Mesenchymal stem cell of adipose (primary cell): Measurements from ENCODE around the gene DDX3X.

DNA sequence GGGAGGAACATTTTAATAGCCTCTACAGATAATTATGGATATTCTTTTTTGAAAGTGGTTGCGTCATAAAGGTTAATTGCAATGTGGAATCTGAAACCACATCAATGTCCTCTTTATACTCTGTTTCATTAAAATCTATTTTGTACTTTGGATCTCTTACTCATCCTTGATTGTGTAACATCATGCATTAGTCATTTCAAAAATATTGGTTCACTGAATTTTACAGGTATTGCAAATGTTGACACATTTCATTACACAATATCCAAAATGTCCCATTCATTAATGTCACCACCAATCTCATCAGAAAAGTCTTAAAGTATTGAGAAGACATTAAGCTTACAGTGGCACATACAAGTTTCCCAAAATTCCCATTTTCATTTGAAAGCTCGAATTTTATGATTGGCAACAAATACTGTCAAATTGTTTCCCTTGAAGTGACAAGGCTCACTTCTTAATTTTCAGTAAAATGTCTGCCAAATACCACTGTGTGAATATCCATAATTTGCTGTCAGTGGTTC lies 62.6 kb upstream of the USP9X start:
- CAGE, long polyA plus RNA, result no peak

DNA sequence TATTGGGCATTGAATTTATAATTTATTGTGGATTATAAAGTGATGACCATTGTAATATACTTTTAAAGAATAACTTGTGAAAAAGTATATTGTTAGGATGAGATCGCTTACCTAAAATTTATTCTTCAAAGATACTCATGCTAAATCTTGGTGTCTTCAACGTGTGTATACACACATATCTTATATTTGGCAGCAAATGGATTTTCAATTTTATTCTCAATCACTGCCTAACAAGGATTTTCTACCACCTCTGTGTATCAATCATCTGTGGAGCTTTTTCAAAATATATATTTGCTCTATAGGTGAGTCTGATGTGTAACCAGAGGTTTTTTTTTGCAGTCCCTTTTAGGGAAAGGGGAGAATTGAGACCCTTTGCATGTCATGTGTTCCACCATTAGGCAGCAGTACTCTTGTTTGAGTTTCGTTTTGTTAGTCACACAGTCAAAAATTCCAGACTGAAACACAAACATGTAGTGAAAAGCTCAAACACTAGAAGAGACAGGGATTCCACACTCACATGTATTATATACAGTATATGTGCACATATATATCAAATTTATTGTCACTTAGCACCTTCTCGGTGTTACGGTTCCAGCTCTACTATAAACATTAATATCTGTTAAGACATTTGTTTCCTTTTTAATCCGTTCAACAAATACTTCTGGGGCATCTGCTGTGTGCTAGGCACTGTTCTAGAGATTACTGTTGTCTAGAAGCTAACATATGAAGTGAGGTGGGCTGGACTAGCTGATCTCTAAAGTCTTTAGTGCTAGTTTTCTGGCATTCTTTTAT lies 5.3 kb downstream of the USP9X start:
- CAGE, long polyA plus RNA, result no peak

GRCh38 chrX:41157519-41158239 lies 72.4 kb downstream of the USP9X start:
- CAGE, long polyA plus RNA, result no peak

- CAGE, long polyA plus RNA, result no peak
These were observed 80.7 kb downstream of the USP9X start for GRCh38 chrX:41165841-41166348.

GRCh38 chrX:41201200-41201627 lies 116.0 kb downstream of the USP9X start:
- CAGE, long polyA plus RNA, result no peak

- CAGE, long polyA plus RNA, result no peak
These were observed 31.0 kb upstream of the DDX3X start for GRCh38 chrX:41302951-41303370.

DNA sequence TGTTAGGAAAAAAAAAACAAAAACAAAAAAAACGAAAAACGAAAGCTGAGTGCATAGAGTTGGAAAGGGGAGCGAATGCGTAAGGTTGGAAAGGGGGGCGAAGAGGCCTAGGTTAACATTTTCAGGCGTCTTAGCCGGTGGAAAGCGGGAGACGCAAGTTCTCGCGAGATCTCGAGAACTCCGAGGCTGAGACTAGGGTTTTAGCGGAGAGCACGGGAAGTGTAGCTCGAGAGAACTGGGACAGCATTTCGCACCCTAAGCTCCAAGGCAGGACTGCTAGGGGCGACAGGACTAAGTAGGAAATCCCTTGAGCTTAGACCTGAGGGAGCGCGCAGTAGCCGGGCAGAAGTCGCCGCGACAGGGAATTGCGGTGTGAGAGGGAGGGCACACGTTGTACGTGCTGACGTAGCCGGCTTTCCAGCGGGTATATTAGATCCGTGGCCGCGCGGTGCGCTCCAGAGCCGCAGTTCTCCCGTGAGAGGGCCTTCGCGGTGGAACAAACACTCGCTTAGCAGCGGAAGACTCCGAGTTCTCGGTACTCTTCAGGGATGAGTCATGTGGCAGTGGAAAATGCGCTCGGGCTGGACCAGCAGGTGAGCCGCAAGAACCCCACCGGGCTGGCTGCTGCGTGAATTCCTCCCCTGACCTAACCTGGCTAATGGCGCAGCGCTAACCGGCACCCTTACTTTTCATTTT lies at the start of gene DDX3X:
TSS of gene DDX3X (plus strand) at position 458 of the 696 bp plus-strand sequence.
- CAGE, long polyA plus RNA, result no peak

DNA sequence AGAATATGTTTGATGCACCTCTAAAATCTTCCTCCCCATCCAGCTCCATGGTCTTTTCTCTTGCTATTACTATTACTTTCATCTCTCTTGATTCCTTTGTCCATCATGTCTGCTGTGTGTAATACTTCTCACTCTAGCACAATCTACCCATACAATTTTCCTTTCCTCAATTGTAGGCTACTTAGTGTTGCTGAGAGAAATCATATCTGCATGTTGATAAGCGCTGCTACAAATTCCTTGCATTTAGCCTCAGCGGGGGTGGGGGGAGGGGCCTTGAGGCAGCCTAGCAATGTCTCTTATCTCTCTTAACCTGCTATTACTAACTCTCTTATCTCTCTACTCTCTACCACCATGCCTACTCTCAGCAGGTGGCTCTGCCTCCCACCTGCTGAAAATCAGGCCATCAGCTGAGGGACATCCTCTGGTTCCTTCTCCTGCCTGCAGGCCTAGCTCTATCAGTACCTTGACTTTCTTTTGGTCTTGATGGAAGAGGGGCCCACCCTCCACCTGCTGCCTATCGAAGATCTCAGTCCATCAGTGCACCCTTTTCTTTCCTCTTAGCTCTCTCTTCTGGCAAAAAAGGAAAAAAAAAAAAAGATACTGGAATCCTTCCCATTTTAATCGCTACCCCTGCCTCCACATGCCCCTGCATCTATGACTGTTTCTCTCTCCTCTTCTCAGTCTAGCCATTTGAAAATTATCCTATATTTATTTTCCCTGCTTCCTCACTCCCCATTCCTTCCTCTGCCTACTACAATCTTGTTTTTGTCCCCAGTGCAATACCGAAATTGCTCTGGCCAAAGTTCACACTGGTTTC lies 99.0 kb downstream of the GPR82 start:
- CAGE, long polyA plus RNA, result no peak

- CAGE, long polyA plus RNA, result no peak
These were observed 170.7 kb upstream of the PPP1R2C start for GRCh38 chrX:42948613-42949039.

GRCh38 chrX:43655183-43655977 lies 719 bp upstream of the MAOA start:
- CAGE, long polyA plus RNA, result no peak

GRCh38 chrX:43743156-43744101 lies 87.3 kb downstream of the MAOA start:
- CAGE, long polyA plus RNA, result no peak

- CAGE, long polyA plus RNA, result no peak
These were observed 97.8 kb downstream of the EFHC2 start for GRCh38 chrX:44245662-44246033.

DNA sequence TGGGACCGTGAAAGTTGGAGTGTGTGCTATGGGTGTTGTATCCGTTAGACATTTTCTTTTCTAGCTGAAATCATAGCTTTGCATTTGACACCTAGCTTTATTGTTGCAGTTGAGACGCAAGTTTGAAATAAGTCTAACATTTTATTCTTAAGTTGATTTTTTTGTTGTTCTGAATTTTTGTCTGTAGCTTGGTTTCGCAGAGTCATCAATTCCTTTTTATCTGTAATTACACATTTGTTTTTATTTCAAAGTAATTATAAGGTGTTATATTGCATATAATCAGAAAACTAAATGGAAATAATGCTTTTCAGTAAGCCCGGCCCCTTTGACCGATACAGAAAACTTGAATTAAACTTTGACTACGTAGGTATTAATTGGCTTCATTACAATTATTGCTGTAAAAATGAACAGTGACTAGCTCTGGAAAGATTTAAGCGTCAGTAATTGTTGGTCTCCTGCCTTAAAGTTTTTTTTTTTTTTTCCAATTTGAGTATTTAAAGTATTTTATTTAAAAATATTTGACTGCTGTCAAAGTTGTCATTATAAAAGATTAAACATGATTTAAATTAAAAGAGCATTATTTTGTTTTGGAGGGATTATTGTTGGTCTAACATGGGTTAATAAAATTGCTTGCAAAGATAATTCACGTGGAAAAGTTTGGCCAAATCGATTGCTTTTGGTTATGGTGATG lies 2.3 kb downstream of the KDM6A start:
- CAGE, long polyA plus RNA, result no peak

DNA sequence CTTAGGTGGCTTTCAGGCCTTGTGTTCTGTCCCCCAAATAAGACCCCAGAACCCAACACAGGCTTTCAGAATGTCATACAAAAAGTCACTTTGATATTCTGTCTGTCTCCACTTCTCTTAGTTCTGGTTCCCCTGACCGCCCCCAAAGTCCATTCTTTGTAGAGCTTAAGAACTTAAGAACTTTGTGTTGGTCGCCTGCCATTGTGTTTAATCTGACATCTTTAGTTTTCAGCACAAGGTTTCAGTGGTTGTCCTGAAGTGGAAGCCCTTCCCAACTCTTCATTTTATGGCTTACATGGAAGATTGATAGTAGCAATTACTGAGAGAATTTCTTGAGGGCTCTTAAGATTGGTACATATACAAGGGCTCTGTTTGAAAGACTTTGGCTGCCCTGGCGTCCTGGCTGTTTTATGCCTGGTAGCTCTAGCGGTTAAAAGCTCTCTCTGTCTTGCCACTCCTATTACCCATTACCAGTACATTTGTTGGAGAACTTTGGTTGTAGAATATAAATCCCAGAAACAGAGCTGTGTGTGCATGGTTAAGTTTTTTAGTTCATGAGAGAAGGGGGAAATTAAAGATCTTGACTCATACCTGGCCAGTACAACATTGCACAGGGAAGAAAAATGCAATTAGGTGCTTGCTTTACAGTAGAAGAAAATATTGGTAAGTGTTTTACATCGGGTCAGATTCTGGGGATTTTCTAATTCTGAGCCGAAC lies 75.0 kb downstream of the KDM6A start:
- CAGE, long polyA plus RNA, result no peak

GRCh38 chrX:44960182-44960873 lies 87.3 kb downstream of the KDM6A start:
- CAGE, long polyA plus RNA, result no peak

- CAGE, long polyA plus RNA, result no peak
These were observed 100.0 kb upstream of the DIPK2B start for GRCh38 chrX:45300434-45301246.

- CAGE, long polyA plus RNA, result no peak
These were observed 316.7 kb upstream of the DIPK2B start for GRCh38 chrX:45517295-45517888.

GRCh38 chrX:45750433-45751092 lies 549.9 kb upstream of the DIPK2B start:
- CAGE, long polyA plus RNA, result no peak

GRCh38 chrX:45760313-45761276 lies 559.9 kb upstream of the DIPK2B start:
- CAGE, long polyA plus RNA, result no peak

DNA sequence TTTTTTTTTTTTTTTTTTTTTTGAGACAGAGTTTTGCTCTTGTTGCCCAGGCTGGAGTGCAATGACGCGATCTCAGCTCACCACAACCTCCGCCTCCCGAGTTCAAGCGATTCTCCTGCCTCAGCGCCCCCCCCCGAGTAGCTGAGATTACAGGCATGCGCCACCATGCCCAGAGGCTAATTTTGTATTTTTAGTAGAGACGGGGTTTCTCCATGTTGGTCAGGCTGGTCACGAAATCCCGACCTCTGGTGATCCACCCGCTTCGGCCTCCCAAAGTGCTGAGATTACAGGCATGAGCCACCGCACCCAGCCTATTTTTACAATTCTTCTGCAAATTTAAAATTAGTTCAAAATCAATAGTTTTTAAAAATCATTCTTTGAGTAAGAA lies 600.4 kb upstream of the DIPK2B start:
- CAGE, long polyA plus RNA, result no peak